H9 (cell line): ENCODE data around the gene OR4E1.

GRCh38 chr14:21234961-21235481 lies 34.2 kb downstream of the HNRNPC start:
- PRO-cap, result no peak

GRCh38 chr14:21241429-21241987 lies 27.7 kb downstream of the HNRNPC start:
- PRO-cap, result no peak

DNA sequence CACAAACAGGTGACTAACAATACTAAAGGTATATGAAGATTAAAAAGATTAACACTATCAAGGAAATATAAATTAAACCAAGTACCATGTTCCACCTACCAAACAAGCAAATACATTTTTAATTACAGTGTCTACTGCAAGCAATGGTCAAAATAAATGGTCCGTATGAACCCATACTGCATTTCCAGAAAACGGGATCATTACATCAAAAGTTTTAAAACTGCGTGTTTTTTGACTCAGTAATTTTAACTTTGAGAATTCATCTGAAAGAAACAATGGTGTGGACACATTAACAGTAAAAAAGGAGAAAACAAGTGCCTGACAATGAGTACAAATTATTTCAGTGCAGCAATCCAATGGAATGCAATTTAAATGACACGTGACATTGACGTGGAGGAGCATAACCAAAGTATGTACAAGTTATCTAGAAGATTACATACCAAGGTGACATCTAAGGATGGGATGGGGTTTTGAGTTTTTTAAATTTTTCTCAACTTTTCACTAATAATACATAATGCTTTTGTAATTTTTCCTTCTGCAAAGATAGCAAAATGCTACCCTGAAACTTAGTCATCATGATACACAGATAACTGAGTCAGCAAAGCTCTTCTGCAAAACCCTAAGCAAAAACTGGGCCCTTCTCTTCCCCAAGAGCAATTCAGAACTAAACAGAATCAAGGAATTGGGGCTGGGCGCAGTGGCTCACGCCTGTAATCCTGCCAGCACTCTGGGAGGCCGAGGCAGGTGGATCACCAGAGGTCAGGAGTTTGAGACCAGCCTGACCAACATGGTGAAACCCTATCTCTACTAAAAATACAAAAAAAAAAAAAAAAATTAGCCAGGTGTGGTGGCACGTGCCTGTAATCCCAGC lies 20.4 kb downstream of the HNRNPC start:
- PRO-cap, result no peak

DNA sequence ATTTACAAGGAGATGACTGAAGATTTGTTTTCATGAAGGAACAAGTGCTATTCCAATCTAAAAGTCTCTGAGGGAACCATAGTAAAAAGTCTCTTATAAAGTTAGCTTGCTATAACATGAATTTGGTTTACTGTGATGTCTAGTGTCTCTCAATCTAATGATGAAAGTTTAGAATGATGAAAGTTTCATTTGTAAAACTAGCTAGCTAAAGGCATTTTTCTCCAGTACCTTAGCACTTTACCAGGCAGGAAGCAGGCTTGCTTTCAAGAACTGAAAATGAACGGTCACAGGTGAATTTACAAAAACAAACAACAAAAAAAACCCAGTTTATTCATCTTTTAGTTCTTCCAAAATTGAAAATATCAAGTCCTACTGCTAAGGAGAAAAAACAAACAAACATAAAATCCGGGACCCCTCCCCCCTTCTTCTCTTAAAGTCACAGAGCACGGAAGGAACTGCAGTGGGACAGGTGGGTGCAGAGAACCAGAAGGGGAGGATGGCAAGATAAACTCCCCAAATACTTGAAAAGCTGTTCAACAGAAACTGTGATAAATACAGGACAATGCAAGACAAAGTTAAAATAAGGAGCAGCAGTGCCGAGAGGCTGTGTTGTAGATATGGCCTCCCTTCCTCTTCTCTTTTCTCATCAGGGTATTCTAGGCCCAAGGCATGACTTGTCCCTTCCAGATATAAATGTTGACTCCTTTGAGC lies 32.5 kb downstream of the SUPT16H start:
- PRO-cap, result no peak

GRCh38 chr14:21402329-21402584 lies 18.4 kb upstream of the SUPT16H start:
- PRO-cap, result no peak

DNA sequence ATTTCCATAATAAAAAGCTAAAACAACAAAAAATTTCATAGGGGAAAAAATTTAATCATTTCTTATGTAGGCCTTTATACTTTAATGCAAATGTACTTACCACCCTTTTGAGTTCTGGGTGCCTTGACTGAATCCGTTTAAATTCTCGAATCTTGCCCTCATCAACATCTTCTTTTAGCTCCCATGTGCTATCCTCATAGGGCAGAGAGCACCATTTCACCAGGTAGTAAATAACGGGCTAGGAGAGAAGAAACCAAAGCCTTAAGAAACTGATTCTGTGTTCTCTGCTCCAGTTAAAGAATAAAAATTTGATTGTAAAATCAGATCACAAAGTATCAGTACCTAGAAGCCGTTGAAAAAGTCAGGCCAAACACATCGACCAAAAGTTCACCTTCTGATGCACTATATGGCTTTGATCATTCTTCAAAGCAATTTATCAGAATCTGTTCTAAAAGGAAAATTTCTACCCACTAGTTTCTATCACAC lies 26.0 kb upstream of the SUPT16H start:
- PRO-cap, result no peak

GRCh38 chr14:21673750-21674090 lies at the start of gene OR4E1:
TSS of gene OR4E1 (minus strand) at chr14:21673818.
- PRO-cap, result no peak

GRCh38 chr14:21768107-21769246 lies 94.9 kb upstream of the OR4E1 start:
- PRO-cap, result no peak

DNA sequence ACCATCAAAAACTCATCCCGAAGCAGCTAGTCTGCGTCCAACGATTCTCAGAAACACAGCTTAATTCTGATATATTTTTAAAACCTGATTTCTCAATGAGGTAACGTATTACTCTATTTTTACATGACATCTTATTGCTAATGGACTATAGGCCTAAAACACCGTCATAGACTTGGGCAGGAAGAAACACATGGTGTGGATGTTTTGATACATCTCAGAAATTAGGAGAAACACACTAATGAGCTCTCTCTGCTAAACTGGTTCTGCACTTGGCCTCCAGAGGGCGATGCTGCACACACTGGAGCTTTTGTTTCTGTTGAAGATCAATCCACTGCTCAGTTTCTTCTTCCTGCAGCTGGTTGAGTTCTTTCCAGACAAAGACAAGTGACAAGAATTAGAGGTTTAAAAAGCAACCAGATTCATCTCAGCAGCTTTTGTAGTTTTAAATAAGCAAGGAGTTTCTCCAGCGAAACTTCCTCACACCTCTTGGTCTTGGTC lies 178.4 kb upstream of the OR4E1 start:
- PRO-cap, result no peak

DNA sequence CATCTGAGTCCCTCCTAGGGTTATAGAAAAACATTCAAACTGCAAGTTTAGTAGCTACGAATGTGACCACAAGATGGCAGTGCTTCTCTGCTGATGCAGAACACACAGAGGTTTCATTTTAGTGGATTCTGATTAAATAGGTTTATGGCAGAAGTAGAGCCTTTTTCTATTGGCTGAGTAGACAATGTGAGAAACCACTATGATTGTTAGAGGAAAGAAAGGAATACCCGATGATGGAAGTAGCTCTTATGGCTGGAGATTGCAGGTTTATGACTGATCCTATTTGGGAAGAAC lies 244.3 kb upstream of the OR4E1 start:
- PRO-cap, result no peak

GRCh38 chr14:22007196-22007801 lies 333.7 kb upstream of the OR4E1 start:
- PRO-cap, result no peak

GRCh38 chr14:22096211-22096433 lies 422.5 kb upstream of the OR4E1 start:
- PRO-cap, result no peak

DNA sequence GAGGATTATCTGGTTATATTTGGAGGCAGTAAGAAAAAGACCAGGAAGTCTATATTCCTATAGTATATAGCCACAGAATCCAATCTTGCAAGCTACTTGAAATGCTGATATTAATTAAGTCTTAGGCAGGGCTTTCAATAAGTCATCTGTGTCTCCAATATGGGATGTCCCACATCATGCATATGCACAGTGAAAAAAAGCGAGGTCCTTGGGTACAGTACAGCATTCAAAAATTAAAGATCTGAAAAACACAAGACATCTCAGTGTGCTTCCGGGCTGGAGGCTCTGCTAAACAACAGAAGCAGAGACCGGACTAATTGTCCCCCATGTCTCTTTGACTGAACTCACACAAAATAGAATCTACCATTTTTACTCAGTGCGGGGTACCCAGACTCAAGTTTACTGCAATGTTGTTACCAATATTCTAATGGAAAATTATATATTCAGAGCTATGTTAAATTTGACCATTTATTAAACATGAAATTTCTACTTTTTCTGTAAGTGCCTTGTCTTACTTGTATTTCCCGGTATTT lies 155.9 kb downstream of the DAD1 start:
- PRO-cap, result no peak

DNA sequence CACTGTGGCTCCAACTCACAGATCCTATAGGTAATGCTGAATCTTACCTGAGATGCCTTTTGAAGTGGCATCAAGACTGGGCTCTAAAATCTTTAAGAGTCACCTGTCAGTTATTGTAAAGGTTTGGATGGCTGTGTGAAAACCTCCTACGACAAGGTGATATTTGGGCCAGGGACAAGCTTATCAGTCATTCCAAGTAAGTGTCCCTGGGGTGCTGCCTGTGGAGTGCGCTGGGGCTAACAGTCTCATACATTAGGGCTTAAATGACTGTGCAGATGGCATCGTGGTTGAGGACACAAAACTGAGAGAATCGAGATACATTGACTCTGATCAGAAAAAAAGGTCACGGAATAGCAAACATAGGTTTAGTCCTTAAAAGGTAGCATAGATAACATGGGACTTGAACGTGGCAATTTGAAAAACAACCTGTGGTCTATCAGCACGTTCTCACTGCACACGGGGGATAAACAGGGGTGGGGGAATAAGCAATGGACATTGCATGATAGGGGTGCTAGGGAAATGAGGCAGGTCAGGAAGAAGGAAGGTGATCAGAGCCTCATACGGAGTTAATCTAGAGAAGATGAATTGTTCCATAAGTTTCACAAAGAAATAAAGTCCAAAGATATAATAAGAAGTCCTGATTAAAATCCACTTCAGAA lies 100.4 kb downstream of the DAD1 start:
- PRO-cap, result no peak

DNA sequence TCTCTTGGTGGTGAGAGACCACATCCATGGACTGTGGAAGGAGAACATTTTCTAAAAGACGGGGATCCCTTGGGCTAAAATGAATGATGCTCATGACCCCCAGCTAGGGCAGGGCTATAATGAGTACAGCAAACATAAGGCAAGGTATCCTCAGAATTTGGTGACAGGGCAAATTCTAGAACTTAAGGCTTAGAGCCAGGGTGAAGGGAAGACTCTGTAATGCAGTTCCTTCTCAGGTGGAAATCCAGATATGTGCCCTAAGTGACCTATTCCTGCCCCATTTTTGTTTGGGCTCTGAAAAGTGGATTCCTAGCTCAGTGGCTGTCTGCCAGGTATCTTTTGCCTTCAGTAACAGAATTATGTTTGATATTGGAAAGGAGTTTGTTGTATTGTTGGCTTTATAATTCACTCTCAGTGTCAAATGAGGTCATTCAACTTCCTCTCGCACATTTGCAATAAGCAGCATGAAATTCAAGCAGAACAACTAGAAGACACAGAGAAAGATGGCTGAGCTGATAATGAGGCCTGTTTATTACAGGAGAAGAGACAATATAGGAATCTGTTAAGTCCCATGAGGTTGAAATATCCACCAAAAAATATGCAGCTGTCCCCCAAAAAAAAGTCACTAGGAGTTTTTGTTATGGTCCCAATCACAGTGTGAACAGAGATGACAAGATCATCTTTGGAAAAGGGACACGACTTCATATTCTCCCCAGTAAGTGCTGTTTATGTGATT lies 76.7 kb downstream of the DAD1 start:
- PRO-cap, result no peak

GRCh38 chr14:22520736-22521079 lies 68.3 kb downstream of the DAD1 start:
- PRO-cap, result no peak

DNA sequence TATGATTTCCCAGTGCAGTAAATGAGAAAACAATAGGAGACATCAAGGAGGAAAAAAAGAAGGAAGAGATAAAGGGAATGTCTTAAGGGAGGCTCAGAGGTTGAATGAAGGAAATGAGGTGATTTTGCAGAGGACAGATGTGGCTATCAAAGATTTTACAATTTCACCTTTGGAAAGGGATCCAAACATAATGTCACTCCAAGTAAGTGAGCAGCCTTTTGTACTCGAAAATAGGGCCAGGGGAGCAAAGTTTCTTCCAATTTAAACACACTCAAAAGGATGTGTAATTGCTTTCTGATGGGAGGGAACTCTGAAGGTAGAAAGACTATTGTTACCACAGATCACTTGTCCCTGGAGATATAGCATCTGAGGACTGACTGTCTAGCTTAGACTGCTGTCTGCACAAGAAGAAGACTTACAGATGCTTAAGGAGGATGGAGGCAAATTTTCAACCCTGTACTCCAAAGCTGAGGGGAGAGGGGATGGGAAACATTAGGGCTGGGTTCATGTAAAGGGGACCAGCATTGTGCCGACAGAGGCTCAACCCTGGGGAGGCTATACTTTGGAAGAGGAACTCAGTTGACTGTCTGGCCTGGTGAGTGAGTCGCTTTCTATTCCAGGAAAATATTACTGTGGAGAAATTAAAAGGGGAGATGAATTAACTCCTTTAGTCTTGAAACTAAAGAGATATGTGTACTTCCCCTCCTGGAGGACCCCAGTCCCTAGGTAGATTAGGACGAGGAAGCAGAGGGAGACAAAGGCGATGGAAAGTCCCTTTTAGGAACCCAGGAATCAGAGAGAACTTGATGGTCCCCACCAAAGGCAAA lies 63.7 kb downstream of the DAD1 start:
- PRO-cap, result no peak

- PRO-cap, result no peak
Observed at GRCh38 chr14:22555449-22556134, 33.4 kb downstream of the DAD1 start.

DNA sequence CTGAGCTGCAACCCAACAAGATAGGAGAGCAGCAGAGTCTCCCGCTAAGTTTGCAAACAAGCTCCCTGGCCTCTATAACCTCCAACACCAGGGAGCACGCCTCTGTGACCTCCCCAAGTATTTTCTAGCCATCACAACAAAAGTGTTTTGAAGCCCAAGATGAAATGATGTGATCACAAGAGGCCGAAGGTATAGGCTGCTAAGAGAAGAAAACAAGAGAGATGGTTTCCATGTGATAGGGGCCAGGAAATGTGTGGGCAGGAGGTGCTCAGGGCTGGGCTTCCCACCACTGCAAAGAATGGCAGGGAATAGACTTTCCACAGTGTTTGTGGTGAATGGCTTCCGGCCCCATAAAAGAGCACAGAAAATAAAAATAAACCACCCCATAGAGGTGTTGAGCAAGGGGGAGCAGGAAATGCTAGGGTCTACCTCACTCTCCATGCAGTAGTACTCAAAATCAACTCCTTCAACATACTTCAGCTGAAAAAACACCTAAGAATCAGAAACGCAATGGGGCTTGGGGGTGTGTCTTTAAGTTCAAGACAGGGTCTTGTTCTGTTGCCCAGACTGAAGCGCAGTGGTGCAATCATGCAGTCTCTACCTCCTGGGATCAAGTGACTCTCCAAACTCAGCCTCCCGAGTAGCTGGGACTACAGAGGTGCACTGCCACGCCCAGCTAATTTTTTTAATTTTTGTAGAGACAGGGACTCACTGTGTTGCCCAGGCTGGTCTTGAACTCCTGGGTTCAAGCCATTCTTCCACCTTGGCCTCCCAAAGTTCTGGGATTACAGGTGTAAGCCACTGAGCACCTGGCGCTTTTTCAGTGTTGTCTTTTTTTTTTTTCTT lies 27.2 kb downstream of the DAD1 start:
- PRO-cap, result no peak

GRCh38 chr14:22566615-22567234 lies 22.3 kb downstream of the DAD1 start:
- PRO-cap, result no peak